Camera-type eye (tissue), 1 donor: ENCODE measurements around a stretch of chr1.

DNA sequence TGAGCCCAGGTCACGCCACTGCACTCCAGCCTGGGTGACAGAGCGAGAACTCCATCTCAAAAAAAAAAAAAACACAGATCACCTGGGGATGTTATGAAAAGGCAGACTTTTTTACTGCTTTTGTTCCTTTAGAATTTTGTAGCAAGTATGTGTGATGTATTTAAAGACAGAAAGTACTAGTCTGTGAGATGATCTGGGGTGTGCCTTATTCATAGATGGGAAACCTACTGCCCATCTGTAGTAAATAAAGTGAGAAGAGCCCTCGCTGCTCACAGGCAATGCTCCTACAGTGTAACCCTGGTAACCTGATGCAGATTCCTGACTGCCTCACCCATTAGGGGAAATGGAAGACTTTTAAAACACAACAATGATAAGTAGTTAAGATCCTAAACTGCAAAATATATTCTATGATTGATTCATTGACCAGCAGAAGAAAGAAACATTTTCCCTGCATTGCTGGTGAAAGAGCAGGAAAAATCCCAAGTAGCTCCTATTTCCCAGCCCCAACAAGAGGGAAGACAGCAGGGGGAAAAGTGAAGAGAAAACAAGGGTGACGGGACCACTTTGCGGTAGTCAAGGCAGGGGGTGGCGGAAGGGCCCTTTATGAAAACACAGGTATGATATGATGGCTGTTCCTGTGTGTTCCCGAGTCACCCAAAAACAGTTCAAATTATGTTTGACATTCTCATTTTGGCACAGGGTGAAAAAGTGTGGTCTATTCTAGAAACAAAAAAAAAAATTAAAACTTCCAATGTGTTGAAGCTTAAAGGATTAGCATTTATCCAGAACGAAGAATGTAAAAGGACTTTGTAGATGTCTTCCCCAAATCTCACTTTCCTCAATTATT, 19.3 kb upstream of the TMEM201 start:
- RAMPAGE, long total RNA, result no peak

- RAMPAGE, long total RNA, result no peak
Observed at GRCh38 chr1:9626040-9626499, 25.5 kb upstream of the PIK3CD start.

- RAMPAGE, long total RNA, result start-site peak on the minus strand at chr1:9687548-9687583, 23 reads
Observed at GRCh38 chr1:9687002-9687993, 35.8 kb downstream of the PIK3CD start.

DNA sequence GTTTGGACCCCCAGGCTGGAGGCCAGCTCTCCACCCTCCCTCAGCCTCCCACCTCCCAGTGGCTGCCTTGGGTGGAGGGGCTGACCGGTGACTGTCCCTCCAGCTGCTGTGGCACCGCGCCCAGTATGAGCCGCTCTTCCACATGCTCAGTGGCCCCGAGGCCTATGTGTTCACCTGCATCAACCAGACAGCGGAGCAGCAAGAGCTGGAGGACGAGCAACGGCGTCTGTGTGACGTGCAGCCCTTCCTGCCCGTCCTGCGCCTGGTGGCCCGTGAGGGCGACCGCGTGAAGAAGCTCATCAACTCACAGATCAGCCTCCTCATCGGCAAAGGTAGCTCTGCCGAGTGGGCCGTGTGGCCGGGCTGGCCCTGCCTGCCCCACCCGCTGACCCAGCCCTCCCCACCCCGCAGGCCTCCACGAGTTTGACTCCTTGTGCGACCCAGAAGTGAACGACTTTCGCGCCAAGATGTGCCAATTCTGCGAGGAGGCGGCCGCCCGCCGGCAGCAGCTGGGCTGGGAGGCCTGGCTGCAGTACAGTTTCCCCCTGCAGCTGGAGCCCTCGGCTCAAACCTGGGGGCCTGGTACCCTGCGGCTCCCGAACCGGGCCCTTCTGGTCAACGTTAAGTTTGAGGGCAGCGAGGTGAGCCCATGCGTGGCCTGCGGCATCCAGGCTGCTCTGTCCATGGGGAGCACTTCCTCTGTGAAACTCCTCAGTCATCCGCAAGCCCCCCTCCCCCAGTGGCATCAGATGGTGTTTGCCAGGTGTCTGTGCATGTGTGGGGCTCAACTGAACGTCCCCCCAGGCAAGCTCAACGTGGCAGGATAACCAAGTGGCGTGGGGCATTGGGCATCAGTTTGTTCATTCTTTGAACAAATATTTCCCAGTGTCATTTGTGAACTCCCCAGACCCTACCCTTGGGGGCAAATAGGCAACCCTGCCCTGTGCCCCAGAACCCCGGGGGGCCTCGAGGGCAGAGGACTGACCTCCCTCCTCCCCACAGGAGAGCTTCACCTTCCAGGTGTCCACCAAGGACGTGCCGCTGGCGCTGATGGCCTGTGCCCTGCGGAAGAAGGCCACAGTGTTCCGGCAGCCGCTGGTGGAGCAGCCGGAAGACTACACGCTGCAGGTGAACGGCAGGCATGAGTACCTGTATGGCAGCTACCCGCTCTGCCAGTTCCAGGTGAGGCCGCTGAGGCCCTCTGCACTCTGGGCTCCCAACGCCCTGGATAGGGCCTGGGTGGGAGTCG, 64.3 kb downstream of the PIK3CD start:
- RAMPAGE, long total RNA, result no peak

- RAMPAGE, long total RNA, result no peak
Observed at GRCh38 chr1:9755074-9755387, 68.7 kb downstream of the CLSTN1 start.

GRCh38 chr1:9825051-9826210, 1.7 kb upstream of the CLSTN1 start:
- RAMPAGE, long total RNA, result no peak

DNA sequence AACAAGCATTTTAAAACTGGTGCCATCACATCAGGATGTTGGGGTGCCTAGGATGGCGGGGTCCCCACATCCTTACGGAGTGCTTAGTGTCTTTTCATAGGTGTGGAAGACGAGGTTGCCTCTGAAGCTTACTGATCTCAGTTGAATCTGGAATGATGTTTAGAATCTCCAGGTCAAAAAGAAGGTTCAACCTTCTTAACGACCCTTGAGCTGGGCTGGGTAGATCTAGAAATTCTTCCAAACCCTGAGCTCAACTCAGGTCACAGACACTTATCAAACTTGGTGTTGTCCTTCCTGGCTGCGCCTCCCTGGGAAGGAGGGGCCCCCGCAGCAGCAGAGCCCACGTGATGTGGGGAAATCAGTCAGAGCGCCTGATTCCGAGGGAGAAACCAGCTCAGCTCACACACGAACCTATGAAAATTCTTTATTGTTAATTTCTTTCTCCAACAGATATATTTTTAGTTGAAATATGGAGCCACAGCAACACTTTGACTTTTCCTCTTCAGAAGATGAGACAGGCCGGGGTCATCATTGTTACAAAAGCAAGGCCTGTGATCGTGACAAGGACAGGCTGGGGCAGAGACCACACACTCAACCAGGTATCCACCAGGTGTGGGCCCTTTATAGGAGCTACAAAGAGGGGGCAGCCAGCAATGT, 24.2 kb upstream of the CLSTN1 start:
- RAMPAGE, long total RNA, result no peak

GRCh38 chr1:9850450-9851419, 27.0 kb upstream of the CLSTN1 start:
- RAMPAGE, long total RNA, result no peak

DNA sequence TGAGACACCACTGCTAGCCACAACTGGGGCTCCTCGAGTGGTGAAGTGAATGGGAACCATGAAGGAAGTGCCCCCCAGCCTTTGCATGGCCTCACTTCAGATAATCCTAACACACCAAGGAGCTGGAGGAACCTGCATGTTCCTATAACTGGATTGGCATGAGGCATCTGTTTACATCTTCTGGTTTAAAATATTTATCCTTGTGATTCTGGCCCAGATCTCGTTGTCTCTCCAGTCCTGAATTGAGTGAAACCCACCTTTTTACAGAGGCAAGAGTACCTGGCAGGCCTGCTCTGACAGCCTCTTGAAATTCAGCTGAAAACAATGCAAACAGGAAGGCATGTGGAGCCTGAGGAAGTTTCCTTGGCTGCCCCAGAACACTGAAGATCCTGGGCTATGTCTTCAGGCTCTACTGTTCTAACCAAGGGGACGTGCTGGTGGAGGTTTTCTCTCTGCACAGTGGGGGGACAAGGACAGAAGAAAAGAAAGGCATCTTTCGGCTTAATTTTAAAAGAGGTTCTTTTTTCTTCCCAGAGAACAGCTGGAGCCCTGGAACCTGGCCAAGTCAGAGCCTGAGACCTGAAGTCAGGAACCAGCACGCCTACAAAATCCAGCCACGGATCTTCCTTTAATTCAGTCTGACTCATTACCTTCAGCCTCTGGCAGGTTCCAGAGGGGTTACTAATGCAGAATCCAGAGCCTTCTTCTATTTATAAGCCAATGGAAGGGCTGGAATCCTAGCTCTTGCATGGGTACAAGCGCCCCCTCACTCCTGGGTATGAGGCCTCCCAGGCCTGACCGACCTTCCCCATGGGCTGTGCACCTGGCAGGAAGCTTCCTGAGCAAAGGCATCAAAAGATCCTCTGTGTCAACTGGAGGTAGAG, 19.9 kb downstream of the CTNNBIP1 start:
- RAMPAGE, long total RNA, result no peak

GRCh38 chr1:10108844-10109646, 76.3 kb downstream of the UBE4B start:
- RAMPAGE, long total RNA, result no peak

GRCh38 chr1:10339728-10340249, 59.1 kb upstream of the PGD start:
- RAMPAGE, long total RNA, result no peak

- RAMPAGE, long total RNA, result no peak
Observed at GRCh38 chr1:10524796-10525823, 50.4 kb downstream of the PEX14 start.

DNA sequence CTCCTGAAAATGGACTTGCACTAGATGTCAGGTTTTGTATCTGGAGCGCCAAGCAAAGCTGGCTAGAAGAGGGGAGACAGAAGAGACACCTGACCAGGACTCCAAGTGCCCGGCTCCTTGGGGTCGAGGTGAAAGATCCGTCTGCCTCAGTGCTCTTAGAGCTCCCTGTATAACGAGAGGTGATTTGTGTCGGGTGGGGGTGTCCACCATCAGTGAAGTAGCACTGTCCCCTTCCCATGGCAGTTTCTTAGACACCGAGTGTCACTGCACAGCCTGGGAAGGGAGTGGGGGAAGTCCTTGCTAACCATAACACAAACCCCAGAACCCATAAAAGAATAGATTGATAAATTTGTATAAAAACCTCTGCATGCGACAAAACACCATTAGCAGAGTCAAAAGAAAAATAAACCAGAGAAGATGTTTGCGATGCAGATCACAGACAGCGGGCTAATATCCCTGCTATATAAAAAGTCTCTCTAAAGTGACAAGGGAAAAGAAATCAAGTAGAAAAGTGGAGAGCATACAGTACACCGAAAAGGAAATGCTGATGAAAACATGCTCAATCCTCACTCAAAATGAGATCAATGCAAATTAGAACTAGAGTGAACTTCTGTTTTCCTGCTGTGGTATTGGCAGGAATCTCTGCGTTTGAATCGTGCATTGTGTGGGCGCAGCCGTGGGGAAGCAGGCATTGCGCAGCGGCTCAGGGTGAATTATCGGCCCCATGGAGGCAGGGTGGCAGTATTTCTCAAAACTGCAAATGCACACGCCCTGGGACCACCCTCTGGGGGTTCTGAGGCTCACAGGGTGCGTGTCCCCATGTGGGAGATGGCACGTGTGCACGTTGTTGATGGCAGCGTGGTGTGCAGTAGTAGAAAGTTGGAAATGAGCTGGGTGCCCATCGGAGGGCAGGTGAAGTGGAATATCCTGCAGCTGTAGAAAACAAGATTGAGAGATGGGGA, 140.4 kb downstream of the PEX14 start:
- RAMPAGE, long total RNA, result no peak

DNA sequence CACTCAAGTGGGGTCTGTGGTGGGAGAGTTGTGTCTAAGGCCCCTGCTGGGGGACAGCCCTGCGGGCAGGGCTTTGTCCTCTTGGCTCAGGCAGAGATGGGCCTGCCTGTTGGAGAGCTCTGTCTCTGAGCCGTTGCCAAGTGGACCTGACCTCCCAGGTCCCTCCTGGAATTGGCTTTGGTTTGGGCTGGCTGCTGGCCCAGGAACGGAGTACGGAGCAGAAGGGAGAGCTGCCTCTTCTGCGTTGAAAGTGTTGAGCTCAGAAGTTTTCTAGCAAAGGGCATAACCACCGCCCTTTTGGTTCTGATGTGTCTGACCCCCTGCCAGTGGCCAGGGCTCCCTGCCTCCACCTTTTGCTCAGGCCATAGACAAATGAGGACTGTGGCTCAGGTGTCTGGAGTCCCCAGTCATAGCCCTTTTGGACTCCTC, 154.0 kb downstream of the PEX14 start:
- RAMPAGE, long total RNA, result no peak

DNA sequence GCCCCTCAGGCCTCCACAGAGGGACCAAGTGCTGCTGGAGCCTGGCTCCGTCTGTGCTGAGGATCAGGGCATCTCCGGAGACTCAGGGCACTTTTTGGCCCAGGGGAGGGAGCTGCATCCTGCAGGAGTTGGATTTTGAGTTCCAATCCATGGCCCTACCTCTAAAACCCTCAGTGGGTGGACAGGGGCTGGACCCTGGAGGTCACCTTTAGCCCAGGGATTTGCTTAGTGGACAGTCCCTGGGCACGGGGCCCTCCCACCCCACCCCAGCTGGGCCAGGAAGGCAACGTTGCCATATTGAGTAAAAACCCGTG, 141.7 kb downstream of the CASZ1 start:
- RAMPAGE, long total RNA, result no peak

DNA sequence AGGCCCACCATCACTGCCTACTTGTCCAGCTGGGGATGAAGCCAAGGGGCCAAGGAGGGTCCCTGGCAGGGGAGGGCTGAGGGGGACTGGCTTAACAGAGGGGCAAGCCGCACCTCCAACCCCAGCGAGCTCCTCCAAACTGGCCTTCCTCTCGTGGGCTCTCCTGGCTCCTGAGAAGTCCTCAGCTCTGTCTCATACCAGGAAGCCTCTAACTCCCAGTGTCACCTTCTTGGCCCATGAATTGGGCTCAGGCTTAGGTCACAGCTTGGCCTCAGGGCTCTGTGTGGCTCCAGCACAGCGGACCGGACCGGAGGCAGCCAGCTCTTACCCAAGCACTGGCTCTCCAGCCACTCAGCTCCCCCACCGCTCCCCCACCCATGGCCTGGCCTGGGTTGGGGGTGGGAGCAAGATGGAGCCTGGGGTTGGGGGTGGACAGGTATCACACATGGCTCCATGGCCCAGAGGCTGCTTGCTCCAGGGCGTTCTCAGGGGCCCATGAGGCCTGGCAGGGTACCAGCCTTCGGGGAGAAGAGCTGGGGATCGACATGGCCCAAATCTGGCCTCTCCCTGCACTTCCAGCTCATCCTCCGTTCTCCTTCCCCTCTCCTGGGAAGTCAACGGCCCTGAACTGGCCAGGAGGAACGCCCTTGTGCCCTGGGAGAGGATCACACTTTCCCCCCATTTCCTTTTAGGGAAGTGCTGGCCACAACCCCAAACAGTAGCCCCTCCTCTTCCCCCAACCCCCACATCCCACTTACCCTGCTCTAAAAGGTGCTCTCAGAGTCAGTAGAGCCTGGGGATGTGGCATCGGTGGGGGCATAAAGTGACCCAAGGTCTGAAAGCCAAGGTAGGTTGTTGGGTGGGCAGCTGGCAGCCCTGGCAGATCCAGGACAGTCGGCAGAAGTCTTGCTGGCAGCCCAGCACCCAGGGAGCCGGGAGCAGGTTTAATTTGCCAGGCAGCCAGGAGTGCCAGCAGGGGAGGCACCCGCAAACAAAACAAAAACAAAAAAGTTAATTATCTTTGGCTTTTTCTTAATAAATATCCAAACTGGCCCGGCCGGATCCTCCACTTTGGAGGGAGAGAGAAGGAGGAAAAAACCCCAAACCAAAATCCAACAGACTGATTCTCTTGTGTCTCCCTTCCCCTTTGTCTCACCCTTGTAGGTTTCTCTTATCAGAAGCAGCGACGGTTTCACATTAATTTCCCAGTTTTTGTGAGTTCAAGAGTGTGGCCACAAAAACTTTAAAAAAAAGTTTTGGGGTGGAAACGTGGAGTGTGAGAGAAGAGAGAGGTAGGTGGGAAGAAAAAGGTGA, 97.4 kb downstream of the CASZ1 start:
- RAMPAGE, long total RNA, result no peak

DNA sequence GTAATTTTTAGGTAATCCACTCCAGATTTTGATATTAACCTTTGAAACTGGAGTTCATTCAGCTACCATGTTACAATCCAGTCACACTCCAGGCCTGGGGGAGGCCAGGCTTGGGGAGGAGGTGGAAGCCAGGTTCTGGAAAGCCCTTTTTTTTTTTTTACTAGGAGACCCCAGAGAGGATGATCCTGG, 71.0 kb downstream of the CASZ1 start:
- RAMPAGE, long total RNA, result no peak

DNA sequence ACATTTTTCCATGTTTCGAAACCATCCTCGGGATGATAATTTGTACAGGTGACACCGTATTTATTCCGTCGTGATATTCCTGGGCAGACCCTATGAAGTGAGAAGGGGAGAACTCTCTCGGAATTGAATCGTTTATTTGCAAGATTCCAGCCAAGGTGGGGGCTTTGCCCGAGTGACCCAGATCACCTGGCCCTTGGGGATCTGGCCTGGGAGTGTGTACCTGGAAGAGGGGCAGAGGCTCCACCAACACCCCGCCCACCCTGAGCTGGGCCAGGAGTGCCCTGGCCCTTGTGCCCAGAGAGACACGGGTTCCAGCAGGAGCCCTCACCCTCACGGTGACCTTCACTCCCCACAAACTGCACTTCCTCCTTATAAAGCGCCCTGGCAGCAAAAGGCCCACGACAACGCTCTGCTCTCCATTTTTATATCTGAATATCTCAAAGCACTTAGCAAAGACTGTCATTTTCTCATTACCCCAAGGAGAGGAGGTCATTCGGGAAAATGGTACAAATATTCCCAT, 16.6 kb downstream of the CASZ1 start:
- RAMPAGE, long total RNA, result no peak

DNA sequence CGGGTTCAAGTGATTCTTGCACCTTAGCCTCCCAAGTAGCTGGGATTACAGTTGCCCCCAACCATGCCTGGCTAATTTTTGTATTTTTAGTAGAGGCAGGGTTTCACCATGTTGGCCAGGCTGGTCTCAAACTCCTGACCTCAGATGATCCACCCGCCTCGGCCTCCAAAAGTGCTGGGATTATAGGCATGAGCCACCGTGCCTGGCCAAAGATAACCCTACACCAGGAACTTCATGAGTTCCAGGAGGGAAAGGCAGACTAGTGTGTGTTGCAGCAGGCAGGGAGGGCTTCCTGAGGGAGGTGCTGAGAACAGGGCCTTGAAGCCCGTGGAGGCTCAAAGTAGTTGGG, 21.7 kb upstream of the CASZ1 start:
- RAMPAGE, long total RNA, result no peak

GRCh38 chr1:11125933-11126222, 26.2 kb upstream of the EXOSC10 start:
- RAMPAGE, long total RNA, result no peak